Ureter (tissue), 1 donor: ENCODE measurements around the genes SLC38A7 and TK2.

DNA sequence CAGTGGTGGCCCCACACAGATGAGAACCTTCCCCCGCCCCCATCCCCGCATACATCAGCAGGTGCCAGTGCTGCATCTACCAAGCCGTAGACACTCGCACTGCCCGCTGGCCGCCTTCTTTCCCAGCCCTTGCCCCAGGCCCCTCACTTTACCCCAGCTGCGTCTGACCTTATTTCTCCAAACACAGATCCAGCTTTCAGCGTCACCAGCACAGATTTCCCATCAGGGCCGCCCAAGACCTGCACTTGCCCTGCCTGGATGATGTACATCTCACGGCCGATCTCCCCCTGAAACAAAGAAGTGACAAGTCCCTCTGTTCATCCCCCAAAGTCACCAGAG lies 73.3 kb downstream of the CNGB1 start:
- PRO-cap: no peak

DNA sequence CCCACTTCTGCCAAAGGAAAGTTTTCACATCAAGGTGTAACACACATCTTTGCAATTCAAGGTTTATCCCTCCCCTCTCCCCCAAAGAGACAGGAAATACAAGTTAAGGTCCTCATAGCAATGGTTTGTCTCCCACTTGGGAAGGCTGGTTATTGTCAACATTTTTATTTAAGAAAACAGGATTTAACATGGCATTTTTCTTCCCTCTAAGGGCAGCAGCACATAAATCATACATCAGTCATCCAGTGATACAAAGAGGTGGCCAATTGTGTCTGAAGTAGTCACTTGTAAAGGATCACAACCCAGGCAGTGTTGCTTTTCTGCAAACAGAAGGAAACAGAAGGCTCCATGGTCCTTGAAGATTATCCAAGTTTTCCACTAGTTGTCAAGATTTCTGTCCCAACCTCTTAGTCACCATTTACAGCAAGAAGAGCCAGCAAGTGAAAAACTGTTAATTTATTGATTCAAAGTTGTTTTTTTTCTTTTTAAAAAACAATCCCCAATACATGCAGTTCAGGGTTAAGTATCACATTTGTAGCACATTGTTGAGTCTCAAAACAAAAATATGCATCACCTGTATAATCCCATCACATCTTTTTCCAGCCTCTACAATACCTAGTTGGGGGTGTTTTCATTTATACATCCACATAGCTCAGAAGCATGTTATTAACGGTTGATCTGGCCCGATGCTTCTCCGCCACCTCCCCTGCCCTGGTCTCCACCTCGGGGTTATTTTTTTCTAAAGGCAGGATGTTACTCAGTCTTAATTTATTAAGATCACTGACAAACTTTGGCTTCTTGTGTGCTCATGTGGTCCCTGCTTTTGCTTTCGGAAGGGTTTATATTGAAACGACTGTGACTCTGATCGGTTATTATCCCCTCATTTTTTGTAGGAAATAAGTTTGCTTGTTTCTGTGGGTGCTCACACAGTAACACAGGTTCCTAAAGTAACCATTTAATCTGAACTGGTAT lies 30.5 kb upstream of the CFAP20 start:
- PRO-cap: no peak

DNA sequence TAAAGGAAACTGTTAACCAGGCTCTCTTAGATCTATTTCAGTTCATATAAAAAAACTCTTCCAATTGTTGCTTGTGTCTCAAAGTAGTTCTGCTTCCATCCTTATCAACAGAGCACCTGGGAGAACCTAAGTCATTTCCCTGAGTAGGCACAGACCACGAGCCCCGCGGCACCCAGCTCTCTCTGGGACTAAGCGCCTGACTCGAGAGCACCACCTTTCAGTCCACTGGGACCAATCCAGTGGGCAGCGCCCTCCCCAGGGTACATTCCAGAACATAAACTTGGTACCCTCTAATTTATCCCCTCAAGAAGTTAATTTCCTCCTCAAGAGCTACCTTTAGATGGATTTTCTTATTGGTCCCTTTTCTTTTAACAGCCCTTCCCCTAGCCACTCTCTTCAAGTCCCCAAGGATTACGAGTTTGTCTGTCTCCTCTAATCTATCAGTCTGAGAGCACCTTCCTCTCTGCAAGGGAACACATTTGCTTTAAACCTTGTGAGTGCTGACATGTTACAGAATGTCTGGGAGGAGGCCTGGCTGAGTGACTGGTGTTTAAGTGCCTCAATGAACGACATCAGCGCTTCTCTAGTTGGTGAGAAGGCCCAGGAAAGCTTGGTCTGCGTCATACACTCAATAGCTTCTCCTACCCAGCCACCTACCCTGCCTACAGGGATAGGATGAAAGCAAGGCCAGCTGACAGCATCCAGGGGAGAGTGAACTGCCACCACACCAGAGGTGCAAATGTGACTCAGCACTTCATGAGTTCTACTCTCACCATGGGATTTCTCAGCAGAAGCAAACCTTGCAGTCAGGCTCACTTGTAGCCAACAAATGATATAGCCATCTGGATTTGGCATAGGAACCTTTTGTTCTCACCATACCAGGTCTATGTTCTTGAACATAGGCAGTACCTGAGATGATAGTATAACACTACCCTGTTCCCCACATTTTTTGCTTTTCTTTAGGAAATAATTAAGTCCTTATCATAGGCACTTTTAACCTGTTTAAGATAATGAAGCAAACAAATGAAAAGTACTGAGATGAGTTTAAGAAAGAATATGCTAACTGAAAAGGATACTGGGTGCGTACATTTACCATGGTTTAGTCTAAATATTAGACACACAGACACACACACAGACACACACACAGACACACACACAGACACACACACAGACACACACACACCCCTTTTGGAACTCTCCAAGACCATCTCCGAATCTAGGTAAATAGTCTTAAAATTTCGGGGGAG lies 31.6 kb upstream of the CFAP20 start:
- PRO-cap: no peak

- PRO-cap: no peak
Observed at GRCh38 chr16:58417258-58418027, 25.2 kb downstream of the GINS3 start.

DNA sequence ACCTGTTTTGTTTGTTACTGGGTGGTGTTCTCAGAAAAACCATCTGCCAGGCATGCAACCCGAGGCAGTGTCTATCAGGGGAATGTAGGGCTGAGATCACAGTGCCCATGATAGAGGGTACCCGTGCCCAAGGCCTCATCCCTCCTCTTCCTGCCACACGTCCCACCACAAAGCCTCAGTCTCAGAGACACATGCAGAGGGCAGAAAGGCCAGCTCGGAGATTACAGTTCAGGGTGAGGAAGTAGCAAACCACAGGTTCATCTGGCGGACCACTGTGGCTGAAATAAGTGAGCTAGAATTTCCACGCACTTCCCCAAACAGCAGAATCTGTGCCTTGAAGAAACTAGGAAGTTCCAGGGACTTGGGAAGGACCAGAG lies 33.8 kb downstream of the GINS3 start:
- PRO-cap: no peak

- PRO-cap: no peak
Observed at GRCh38 chr16:58448660-58449382, 51.1 kb upstream of the NDRG4 start.

GRCh38 chr16:58517770-58518749 lies 2.7 kb downstream of the SETD6 start:
- PRO-cap: no peak

DNA sequence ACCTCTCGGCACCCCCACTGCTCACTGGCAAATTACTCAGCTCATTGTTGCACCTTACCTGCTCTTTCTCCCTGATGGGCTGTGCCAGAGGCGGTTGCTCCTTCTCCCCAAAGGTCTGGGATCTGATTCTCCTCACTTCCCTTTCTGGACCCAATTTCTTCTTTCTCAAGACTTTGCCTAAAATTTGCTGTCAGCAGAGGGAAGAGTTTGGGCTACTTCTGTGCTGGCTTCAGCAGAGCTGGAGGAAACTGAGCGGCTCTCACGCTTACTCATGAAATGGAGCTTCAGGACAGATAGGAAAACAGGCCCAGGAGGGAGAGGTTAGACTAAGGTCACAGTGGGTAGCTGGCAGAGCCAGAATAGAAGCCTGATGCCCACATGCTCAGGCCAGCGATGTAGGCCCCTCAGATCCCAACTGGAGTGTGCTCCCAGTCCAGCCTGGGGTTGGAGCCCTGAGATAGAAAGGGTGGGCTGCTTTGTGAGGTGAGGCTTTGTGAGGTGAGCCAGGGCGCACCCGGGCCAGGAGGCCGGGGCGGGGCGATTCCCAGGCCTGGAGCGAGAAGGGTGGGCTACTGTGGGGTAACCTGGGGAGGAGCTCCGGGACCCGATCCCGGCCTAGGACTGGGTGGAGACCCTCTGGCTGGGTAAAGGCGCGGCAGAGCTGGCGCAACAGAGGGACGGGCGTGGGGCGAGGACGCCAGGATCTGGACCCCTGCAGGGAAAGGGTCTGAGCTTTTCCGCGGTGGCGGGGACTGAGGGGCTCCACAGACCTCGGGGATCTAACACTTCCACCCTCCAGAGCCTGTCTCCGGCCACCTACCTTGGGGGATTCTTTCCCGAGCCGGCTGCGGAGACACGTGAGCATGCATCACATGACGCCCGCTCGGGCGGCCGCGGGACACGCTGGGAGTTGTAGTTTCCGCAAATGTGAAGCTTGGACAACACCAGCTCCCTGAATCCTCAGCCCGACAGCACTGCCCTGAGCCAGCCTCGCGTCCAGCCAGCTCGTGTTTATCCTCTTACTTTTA lies at the start of gene SLC38A7:
Gene SLC38A7 (minus strand): TSS at position 874 of the 1,028 bp plus-strand sequence.
- PRO-cap: no peak

GRCh38 chr16:58862636-58862854 lies 128.4 kb upstream of the GOT2 start:
- PRO-cap: no peak

GRCh38 chr16:61801688-61802126 lies 234.5 kb downstream of the CDH8 start:
- PRO-cap: no peak

GRCh38 chr16:64217064-64217487 lies 904.8 kb downstream of the CDH11 start:
- PRO-cap: no peak

DNA sequence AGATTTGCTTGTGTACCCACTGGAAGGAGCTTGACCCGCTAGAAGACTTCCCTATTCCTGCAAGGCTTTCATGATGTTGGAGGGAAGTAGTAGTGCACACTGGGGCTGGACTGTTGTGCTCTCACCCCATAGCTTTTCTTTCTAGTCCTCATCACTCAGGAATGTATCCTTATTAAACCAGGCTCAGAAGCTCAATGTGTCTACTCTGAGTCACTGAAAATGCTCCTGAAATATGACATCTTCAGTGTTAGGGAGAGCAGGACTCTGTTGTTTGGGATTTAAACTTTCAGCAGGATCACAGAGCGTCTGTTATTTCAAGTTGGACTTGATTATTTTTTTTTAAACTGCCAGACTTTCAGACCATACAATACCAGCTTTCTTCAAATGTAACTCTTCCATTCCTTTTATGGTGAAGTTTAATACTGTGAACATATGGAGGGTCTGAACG lies 257.6 kb downstream of the CDH11 start:
- PRO-cap: no peak

DNA sequence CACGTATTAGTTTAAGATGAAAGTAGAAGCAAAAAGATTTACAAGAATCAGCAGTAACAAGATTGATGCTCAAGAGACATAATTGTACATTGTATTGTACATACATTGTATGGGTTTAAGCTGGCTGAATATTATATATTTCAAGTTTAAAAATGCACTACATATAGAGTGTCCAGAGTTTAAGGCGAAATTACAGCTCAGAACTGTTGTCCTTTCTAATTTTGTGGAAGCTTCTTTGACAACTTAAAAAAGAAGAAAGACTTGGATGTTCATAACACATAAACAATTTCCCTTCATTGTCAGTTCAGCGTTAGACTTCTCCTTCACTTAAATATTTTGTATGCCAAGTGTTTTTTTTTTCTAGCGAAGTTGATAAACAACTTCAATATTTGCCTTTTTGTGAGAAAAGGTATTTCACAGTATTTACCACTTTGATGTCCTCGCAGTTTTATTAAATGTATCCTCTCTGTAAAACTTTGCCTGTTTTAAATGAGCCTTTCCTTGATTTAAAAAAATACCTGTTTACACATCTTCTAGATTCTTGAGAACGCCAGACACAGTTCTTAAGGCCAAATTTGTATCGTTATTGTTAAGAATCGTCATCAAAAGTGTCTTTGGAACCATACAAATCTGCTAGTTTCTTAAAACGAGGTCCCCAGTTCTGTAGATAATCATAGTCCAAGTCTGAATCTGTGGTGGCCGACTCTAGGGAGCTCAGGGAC lies 174.7 kb downstream of the CDH11 start:
- PRO-cap: no peak

GRCh38 chr16:65004585-65005150 lies 117.2 kb downstream of the CDH11 start:
- PRO-cap: no peak

- PRO-cap: no peak
Observed at GRCh38 chr16:65658309-65658676, 536.4 kb upstream of the CDH11 start.

DNA sequence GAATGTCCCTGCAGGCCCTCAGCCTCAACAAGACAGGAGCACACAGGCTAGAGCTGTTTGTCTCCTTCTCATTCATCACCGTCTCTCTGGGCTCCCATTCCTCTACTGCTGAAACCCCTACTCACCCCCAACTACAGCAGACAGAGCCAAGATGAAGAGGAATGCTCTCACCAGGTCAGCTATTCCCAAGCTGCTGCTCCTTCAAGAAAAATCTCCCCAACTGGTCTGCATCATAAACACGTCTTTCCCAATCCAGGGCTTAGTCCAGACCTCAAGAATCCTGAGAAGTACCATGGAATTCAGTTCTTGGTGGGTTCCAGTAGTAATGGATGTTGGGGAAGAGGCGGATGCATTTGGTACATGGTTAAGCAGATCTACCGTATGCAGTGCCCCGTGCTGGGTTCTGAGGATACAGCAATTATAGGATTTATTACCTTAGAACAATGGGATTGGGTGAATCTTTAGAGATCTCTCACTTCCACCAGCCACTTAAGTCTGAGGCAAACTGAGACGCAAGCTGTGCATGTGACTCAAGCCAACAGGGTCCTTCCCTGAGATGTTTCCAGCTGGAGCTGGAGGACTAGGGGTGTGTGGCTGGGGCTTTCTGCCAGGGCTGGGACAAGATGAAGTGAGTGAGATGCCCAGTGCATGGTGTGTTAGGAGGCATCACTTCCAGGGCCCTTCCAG lies 232.8 kb upstream of the CDH5 start:
- PRO-cap: no peak

- PRO-cap: no peak
Observed at GRCh38 chr16:66536777-66537231, 13.1 kb downstream of the TK2 start.

- PRO-cap: bidirectional peak, plus-strand start at chr16:66549924, minus-strand start at chr16:66549821; bidirectional peak, plus-strand start at chr16:66550207, minus-strand start at chr16:66550122
Observed at GRCh38 chr16:66549548-66550562, at the start of gene TK2. Gene TK2 (minus strand): TSS chr16:66550122.

DNA sequence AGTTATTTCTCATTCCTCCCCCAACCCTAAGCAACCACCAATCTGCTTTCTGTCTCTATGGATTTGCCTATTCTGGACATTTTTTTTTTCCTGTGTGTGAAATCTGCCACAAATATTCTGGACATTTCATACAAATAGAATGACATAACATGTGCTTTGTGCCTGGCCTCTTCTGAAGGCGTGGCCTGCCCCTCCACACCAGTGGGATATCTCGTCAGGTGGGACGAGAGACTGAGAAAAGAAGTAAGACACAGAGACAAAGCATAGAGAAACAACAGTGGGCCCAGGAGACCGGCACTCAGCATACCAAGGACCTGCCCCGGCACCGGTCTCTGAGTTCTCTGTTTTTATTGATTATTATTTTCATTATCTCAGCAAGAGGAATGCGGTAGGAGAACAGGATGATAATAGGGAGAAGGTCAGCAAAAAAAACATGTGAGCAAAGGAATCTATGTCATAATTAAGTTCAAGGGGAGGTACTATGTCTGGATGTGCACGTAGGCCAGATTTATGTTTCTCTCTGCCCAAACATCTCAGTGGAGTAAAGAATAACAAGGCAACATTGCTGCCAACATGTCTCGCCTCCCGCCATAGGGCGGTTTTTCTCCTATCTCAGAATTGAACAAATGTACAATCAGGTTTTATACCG lies 23.2 kb downstream of the CMTM3 start:
- PRO-cap: no peak

- PRO-cap: no peak
Observed at GRCh38 chr16:66706044-66706493, 9.5 kb upstream of the CMTM4 start.